ENCODE data around the gene CCNA2.

- RRBS, result no CpG with 5 or more reads among the region's 2 CpGs
Measured at GRCh38 chr4:118967787-118968742, 79.4 kb downstream of the SYNPO2 start.

- RRBS, result no CpG with 5 or more reads among the region's 5 CpGs
Measured at GRCh38 chr4:118985120-118985600, 96.5 kb downstream of the SYNPO2 start.

DNA sequence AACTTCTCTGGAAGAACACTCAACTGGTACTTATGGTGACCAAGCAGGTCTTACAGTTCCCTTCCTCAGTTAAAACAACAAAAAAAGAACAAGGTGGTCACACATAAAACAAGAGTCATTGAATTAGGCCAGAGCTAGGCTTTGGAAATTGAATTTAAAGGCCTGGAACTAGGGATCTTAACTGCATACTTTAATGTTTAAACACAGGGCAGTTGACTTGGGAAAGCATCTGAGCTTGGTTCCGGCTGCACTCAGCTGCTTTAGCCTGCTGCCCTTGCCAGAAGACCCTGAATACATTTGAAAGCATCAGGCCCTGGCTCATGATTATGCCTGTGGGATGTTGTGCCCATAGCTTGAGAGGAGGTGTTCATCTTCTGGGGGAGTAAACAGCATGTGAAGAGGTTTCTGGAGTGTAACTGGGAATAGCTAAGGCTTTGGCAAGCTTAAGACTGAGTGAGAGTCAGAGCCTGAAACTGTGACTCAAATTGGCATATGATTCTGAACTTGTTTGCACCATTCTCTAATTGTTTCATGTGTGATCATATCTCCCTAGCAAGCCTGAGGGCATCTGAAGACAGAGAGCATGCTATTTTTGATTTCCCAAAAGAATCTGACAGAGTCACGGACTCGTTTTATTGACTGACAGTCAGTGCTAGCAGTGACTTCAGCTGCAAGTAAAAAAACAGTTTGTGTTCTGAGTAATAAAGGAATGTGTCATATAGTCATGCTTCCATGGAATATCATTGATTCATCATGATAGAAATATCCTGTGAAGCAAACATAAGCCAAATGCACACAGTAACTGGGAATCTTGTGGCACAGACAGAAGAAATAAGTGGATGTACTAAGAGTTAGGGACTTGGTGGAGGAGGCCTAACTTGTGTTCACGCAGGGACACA, 100.5 kb downstream of the SYNPO2 start:
- RRBS, result no CpG with 5 or more reads among the region's 4 CpGs

GRCh38 chr4:119031619-119032439, 103.8 kb upstream of the MYOZ2 start:
- RRBS, result no CpG with 5 or more reads among the region's 7 CpGs

- RRBS, result no CpG with 5 or more reads among the region's 3 CpGs
Measured at GRCh38 chr4:119284660-119285346, 15.6 kb downstream of the C4orf3 start.

- RRBS, result no CpG with 5 or more reads among the region's 3 CpGs
Measured at GRCh38 chr4:119939285-119939698, 127.4 kb downstream of the MAD2L1 start.

DNA sequence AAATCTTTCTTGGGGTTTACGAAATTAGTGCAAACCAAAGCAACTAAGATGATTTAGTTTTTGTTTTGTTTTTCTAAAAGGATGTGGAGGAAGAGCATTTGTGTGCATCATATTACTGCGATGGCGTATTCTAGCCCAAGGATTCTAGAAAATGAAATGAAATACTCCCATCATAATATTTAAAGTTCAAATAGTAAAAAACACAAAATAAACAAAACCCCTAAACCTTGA, 30.3 kb upstream of the TNIP3 start:
- RRBS, result no CpG with 5 or more reads among the region's 3 CpGs

DNA sequence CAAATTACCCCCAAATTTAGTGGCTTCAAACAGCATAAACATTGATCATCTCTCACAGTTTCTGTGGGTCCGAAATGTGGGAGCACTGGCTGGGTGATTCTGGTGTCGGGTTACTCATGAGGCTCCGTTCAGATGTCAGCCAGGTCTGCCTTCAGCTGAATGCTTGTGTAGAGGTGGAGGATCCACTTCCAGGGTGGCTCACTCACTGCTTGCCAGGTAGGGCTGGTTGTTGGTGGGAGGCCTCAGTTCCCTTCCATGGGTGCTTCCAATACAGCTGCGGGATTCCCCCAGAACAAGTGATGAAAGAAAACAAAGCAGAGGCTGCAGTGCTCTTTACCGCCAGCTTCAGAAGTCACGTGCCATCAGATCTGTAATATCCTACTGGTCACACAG, 1.0 kb upstream of the SMIM43 start:
- RRBS, result no CpG with 5 or more reads among the region's 6 CpGs

DNA sequence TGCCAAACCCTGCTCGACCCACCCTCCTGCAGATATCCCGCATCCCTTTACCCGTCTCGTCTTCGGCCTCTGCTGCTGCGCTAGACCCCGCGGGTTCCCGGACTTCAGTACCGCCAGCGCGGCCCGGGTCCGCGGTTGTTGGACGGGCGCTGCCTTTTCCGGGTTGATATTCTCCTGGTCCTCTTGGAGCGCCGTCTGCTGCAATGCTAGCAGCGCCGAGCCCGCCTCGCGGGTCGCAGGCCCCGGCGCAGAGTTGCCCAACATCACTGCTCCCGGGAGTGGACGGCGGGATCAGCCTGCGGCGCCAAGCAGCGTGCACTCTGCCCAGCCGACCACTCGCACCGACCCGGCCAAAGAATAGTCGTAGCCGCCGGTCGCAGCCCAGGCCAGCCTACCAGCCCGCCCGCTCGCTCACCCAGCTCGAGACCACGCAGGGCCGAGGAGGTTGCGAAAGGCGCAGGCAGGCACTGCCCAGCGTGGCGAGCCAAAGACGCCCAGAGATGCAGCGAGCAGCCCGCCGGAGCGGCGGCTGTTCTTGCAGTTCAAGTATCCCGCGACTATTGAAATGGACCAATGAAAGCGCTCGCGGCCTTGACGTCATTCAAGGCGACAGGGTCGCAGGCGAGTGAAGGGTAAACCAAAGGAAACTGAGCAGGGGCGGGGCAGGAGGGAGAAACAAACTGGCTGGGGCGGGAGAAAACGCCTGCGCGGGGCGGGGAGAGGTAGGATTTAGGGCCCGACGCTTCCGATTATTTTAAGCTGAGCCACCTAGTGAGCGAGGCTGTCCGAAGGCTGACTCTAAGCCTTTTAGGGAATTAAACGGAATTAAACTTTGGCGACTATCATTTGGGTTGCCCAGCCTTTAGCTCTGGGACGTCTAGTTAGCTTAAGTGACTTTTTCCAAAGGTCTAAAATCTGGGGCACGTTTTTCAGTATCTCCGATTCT, at the start of gene CCNA2:
Gene CCNA2 (minus strand): TSS at position 519 of the 946 bp plus-strand sequence.
- RRBS, result under 1% methylated on average over 24 of the region's 83 CpGs

DNA sequence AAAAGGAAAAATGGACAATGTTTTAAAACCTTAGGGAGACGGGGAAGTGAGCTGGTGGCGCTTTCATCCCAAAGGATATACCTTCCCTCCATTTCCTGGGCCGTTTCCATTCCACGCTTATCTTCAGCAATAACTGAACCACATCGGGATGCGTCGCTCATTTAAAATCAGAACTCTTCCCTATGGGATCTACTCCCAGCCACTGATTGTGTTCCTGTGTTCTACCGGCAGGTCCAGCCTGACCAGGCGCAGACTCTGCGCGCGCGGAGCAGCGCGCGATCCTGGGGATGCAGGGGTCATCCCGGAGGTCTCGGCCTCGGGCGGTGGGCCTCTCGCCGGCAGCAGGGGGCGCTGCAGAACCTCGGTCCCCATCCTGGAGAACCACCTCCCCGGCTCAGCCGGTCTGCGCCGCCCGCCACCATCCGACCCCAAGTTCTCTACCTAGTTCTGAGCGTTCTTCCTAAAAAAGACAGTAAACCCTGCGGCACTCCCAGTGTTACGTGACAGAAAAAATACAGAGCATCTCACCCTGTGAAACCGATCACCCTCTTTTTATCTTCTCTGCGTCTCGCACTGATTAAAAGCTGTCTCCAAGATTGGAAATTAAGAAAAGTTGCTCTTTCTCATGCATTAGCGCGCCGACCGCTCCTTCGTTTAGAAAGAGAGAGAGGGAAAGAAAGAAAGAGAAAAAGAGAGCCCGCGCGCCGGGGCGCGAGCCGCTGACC, 1.7 kb downstream of the TRPC3 start:
- RRBS, result 93% methylated on average over 15 of the region's 48 CpGs

- RRBS, result no CpG with 5 or more reads among the region's 9 CpGs
Measured at GRCh38 chr4:122151836-122152148, 339 bp upstream of the BLTP1 start.

DNA sequence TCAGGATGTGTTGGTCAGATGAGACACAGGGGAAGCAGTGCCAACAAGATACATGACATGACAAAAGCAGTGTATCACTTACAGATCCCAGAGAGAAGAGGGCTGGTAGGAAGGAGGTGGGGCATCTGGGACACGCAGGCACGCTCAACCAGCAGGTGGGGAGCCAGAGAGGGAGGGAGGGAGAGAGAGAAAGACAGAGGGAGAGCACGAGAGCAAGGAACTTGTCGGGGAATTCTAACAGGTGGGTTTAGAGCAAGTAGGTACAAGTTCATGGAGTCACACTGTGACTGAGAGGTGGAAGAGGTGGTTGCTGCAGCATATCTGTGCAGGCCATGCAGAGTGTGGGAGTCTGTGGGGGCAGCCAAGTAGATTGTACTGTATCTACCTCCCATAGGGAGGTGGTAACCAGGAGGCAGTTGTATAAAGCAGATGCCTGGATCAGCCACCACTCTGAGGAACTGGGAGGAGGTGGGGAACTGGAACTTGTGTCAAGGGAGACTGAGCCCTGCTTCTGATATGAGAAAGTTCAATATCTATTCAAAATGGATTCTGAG, 43.6 kb downstream of the BBS12 start:
- RRBS, result no CpG with 5 or more reads among the region's 4 CpGs

DNA sequence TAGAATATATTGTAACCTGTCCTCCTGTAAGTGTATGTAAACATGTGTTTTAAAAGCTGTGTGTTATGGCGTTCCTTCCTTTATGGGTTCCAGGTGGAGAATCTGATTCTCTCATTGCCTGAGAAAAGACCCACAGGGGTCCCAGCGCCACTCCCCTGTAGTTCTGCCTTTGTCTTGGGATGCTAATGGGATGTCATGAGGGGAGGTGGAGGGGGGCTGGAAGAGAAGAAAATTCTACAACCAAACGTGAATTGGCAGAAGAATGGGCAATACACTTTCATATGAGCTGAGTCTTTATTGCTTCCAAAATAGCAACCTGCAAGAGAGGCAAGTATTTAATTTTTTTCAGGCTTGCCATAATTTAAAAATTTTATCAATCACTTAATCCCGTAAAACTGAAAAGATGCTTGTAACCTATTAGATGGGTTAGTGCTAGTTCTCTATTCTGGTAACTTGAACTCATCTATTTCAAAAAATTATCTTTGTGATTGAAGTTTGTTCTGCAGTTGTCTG, 1.8 kb downstream of the FGF2 start:
- RRBS, result no CpG with 5 or more reads among the region's 4 CpGs

DNA sequence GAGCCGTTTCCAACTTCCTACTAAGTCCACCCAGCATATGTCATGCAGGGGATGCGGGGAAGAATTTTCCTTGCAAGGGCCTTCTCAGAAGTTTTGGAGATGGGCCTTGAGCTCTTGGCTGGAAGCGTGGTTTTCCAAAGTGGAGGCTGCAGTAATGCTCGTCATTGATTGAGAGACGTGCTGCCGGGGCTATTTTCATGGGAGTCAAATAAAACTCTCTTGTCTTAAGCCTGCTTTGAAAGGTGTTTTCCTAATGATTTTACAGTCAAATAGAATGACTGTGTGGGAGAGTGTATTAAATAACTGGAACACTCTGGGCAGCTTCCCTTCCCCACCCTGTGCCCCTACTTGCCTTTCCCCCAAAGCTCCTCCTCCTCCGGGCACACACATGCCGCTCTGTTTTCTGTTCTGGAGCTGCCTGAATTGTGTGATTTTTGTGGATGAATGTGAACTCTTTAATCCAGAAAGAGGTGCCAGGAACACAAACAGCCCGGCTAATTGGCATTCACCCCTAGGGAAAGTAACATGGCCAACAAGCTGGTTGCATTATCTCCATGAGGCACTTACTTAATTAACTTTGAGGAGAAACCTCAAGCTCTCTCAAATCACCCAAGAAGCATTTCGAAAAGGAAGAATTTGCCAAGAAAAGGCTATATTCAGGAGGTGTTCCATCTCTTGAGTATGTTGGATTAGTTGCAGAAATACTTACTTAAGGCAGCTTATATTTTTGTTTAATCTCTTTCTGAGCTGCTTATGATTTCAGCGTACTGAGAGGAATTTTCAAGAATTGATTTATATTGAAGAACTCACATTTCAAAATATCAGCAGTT, 28.2 kb downstream of the FGF2 start:
- RRBS, result no CpG with 5 or more reads among the region's 11 CpGs

- RRBS, result no CpG with 5 or more reads among the region's 24 CpGs
Measured at GRCh38 chr4:122944902-122945584, 22.2 kb downstream of the SPATA5 start.

GRCh38 chr4:123243916-123244647, 152.5 kb upstream of the SPRY1 start:
- RRBS, result no CpG with 5 or more reads among the region's 10 CpGs

DNA sequence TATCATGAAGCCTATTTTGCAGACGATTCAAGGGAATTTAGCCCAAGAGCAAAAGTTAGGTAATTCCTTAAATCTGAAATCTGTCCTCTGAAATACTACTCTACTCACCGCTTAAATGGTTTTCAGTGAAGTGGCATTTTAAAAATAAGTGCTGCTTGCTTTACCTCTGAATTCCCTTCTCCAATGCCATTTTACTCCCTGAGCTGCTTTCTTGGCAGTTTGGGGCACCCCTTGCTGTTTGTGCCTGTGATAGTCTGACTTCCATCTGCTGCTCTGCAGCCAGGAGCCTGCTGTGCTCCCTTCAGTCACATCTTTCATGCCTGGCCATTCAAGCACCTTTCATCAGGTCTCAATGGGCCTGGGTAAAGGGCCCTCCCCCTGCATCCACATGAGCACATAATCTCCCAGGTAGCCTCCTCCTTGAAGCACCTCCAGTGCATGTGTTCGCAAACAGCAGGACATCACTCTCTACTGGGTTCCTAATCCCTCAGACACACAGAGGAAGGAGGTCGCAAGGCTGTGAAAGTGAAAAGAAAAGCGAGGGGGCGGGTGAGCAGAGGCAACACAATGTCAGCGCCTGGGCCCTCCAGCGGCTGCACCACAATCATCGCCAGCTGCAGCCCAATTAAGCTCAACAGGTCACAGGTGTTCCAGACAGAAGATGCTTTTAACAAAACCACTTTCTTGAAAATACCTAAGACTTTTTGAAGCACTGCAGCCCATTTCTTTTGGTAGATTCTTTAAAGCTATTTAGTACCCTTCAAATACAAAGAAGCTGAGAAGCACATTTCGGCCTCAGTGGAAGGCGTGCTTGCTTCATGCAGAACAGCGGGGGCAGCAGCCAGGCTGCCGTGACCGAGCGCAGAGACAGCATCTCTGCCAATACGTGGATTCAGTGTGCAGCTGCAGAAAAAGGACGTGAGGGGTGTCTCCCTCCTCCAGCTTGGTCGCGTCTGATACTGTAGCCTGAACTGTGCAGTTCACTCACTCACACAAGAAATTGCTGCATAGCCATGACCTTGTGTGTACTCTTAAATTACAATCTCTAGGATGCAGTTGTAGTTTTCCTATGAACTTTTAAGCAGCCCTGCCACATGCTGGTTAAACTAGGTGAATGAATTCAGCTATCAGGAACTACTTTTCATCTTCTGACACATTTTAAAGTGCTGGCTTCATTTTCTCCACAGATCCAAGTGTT, 92.3 kb upstream of the SPRY1 start:
- RRBS, result no CpG with 5 or more reads among the region's 19 CpGs

GRCh38 chr4:123350085-123350514, 46.5 kb upstream of the SPRY1 start:
- RRBS, result no CpG with 5 or more reads among the region's 6 CpGs

- RRBS, result no CpG with 5 or more reads among the region's 4 CpGs
Measured at GRCh38 chr4:123621288-123621904, 224.8 kb downstream of the SPRY1 start.